GM23248 (cell line): Measurements from ENCODE around the genes SSX5, HDAC6, KCND1, FOXP3 and GAGE12C.

GRCh38 chrX:48196490-48196870, at the start of gene SSX5:
Gene SSX5, minus strand, starts transcription at chrX:48196795.
- RAMPAGE, long total RNA: no peak

GRCh38 chrX:48466753-48467908, 2.9 kb downstream of the SLC38A5 start:
- RAMPAGE, long total RNA: no peak

DNA sequence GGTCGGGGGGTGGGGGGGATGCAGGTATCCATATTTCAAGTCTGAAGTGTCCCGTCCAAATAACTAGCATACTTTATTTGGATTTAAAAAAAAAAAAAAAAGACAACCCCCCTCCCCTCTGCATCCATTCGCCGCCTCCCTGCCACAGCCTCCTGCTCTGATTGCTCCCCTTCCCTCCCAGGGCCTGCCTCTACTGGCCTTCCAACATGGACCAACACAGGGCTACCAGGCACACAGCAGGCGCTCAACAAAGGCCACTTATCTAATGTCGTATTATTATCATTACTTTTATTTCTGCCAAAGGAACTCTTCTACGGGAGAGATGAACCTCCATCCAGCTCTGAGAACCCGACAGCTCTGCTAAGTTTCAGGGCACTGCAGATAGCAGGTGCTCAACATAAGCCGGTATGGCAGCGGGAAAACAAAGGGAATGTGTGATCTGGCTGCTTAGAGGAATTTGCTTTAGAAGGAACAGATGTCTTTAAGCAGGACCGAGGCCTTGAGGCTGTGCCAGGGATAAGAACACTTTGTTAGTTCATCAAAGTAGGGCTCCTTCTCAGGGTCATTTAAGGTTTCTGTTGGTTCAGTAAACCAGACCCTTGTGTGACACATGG, 2.6 kb upstream of the SLC38A5 start:
- RAMPAGE, long total RNA: no peak

DNA sequence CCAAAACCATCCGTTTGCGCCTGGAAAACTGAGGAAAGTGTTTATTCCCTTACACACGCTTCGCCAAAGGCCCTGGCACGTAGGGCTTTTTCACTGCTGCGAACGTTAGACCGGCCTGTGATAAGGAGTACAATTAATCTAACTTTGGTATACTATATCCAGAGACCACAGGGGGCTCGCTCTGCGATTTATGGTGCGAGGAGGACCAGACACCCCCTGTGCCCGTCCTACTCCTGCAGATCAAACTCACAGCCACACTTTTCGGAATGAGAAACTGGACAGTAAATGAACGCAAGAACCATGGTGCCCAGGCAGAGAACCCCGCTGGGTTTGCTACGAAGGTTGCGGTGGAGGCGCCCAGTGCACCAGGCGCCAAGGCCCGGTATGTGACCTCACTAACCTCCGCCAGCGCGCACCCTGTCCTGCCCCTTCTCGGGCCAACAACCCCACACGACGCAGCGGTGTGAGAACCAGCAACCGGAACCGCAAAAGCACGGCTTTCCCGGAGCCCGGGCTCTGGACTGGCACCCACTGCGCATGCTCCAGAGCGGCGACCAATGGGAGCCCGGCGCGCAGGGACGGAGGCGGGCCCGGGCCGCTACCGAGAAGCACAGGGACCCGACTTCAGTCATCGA, 7.6 kb upstream of the WAS start:
- RAMPAGE, long total RNA: no peak

DNA sequence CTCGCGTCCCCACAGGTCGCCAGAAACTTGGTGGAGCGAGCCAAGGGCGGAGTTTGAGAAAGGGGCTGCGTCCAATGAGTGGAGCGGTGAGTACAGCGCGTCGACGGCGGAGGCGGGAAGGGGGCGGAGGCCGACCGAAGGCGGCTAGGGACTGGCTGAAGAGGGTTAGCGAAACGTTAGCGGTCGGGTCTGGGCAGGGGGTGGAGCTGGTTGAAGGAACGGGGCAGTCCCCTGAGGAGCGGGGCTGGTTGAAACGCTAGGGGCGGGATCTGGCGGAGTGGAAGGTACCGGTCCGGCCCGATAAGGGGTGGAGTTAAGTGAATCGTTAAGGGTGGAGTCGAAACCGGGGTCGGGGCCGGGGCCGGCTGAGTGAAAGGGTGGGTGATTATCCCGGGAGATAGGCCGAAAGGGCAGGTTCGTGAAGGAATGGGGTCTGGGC, at the start of gene HDAC6:
HDAC6 (plus strand) TSS at position 209 of the 439 bp plus-strand sequence.
- RAMPAGE, long total RNA: start-site peak on the plus strand centred at position 236 of the sequence, 233 bp wide, 40 and 38 reads in 2 replicates

- RAMPAGE, long total RNA: no peak
Measured at GRCh38 chrX:48802298-48803165, 665 bp downstream of the HDAC6 start.

GRCh38 chrX:48831176-48831590, 4.2 kb downstream of the PCSK1N start:
- RAMPAGE, long total RNA: no peak

DNA sequence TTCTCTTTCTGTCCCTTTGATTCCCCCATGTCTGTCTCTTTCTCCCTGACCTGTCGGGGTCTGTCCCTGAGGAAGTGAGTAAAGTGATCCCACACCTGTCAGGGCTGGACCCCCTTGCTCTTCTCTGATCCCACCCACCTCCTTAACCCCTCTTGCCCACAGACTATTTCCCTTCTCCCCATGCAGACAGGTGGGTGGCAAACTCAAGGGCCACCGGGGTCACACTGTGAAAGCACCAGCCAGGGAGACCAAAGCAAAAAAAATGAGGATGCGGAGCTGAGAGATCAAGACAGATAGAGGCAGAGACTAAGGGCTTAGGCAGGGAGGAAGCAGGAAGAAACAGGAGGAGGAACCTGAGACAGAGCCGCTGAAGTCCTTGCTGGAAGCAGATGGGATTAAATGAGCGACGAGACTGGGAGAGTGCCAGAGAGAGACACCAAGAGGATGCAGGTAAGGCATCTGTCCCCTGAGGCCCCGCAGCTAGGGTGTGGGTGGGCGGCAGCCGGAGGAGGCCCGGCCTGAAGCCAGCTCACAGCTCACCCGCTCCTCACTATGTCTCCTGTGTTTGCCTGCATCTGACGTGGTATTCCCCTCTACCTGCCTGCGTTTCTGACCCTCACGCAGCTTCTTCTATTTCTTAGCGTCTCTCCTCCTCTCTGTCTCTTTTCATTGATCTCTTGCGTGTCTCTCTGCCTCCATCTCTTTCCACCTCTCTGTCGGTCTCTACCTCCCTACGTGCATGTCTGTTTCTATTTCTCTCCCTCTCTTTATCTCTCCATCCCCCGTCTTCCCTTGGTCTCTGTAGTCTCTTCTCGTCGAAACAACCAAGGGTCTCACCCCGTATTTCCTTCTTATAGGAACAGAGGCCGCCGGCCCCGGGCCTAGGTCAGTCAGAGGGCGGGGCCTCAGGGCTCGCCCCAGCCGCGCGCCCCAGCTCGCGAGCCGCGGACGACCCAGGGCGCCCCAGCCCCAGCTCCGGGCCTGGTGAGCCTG, 7.0 kb downstream of the TIMM17B start:
- RAMPAGE, long total RNA: no peak

DNA sequence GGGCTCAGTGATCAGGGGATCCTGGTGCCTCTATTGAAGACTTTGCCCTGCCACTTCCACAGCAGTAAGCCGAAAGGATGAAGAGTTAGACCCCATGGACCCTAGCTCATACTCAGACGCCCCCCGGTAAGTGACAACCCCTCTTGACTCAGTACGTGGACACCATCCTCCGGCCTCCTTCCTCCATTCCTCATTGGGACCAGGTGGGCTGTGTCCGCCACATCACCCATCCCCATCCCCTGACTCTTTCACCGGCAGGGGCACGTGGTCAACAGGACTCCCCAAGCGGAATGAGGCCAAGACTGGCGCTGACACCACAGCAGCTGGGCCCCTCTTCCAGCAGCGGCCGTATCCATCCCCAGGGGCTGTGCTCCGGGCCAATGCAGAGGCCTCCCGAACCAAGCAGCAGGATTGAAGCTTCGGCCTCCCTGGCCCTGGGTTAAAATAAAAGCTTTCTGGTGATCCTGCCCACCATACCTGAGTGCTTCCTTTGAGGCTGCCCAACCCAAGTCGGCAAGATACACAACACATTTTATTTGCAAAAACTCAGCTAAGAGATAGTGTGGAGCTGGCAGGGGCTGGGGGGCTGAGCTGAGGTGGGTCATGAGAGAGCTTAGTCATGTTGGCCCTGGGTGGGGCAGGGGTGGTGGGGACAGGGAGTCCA, 5.1 kb downstream of the PQBP1 start:
- RAMPAGE, long total RNA: no peak

DNA sequence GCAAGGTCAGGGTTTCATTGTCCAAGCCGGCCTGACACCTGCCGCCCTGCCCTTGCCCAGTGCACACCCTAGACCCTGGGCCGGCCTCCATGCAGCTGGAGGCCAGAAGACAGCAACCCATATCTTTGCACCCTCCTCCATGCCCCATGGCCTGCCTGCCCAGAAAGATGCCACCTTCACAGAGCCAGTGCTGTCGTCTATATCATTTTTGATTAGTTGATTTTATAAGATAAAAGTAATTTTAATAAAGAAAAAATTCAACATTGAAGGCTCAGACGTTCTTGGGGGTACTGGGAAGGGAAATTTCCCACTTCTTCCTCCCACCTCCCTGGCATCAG, 3.6 kb upstream of the PIM2 start:
- RAMPAGE, long total RNA: no peak

DNA sequence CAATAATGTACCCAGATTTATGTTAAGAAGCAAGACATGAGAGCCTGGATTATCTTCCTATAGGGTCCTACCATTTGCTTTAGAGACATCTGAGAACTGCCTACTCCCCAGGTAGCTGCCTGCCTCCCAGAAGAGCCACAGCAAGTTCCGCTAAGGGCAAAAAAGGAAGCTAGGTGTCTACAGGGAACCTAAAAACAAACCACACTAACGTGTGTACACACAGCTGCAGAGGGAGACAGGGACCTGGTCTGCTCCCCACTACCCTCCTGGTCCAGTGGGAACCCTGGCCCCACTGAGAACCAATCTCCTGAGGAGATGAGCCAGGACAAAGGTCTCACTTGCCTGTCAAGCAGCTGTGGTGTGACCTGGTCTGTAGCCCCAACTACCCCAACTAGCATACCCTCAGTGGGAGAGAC, 17.6 kb downstream of the OTUD5 start:
- RAMPAGE, long total RNA: no peak

DNA sequence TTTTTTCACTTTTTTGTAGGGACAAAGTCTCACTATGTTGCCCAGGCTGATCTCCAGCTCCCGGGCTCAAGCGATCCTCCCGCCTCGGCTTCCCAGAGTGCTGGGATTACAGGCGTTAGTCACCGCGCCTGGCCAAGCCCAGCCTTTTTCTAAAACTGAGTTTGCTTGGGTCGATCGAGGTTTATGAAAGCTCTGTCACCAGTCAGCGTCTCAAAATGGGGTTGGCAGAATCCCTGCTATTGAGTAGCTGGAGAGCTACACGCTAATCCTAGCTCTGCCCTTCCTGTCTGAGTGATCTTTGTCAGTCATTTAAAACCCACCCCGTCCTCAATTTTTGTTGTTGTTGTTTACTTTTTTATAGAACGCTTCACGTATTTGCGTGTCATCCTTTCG, 1.4 kb upstream of the OTUD5 start:
- RAMPAGE, long total RNA: no peak

GRCh38 chrX:48970972-48971642, 537 bp downstream of the KCND1 start:
- RAMPAGE, long total RNA: no peak

DNA sequence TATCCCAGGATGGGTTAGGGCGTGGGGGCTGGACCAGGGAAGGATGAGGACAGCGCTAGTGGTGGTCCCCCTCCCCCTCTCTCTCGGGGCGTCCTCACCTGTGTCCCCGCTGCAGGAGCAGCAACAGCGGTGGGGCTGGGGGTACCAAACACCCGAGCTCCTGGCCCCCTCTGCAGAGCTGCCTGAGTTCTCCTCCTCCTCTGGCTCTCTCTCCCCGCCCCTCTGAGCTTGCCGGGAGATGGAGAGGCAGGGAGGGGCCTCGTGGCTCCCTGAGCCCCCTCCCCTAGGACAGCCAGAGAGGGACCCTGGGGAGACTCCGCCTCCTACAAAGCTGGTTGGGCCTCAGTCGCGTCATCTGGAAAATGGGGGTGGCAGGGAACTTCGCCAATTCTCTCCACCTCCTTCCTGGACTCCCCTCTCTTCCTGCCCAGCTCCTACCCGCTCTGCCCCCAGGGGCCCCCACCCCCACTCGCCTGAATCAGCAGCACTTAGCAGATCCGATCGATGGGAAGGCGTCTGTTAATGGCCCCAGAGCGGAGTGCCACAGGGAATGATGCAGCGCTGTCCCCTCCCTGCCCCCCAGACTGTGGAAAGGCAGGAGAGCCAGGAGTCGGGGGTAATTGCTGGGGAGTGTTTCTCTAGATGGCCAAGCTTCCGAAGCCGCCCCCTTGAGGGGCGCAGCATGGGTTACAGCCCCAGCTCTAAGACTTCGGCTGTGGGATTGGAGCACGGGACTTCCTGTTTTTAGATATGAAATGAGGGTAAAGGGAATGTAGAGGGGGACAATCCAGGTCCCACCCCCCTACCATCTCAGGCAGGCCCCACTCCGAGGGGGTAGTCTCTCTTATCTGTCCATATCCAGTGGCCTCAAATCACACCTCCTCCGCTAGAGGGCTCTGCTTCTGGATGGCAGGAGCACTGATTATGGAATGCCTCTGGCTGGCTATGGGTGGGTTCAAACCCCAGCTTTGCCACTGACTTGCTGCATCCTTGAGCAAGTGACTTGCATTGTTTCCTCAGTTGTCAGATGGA, at the start of gene KCND1:
KCND1 (minus strand) TSS at position 202 of the 1,032 bp plus-strand sequence.
- RAMPAGE, long total RNA: no peak

- RAMPAGE, long total RNA: no peak
Measured at GRCh38 chrX:49029816-49030262, 13.3 kb downstream of the TFE3 start.

DNA sequence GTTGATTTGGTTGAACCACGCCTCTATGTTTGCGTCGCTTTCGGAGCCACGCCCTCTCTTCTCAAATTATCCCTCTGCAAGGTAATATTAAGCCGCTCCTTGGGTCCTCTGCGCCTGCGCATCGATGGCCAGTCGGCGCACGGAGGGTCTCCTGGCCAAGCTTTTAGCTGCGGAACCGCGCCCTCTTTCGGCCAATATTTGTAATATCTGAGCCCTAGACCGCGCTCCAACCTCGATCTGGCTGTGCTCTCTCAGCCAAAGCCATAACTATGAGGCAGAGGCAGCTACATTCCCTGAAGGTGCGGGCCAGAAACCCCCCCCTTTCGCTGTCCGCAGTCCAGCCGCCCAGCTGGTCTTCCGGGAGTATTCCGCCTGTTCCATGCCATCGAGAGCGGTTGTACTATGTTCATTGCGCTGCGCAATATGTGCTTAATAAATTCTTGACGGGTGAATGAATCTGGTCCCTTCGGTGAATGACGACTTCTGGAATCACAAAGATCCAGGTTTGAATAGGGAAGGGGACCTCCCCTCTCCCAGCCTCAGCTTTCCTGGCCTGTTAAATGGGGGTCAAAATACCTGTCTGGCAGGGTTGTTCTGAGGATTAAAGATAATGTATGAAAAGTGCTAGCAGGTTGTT, 670 bp upstream of the TFE3 start:
- RAMPAGE, long total RNA: no peak

- RAMPAGE, long total RNA: no peak
Measured at GRCh38 chrX:49264419-49265091, at the start of gene FOXP3. Gene FOXP3, minus strand, starts transcription at chrX:49264710.

- RAMPAGE, long total RNA: no peak
Measured at GRCh38 chrX:49531944-49532263, at the start of gene GAGE12C. Gene GAGE12C, plus strand, starts transcription at chrX:49532177.

DNA sequence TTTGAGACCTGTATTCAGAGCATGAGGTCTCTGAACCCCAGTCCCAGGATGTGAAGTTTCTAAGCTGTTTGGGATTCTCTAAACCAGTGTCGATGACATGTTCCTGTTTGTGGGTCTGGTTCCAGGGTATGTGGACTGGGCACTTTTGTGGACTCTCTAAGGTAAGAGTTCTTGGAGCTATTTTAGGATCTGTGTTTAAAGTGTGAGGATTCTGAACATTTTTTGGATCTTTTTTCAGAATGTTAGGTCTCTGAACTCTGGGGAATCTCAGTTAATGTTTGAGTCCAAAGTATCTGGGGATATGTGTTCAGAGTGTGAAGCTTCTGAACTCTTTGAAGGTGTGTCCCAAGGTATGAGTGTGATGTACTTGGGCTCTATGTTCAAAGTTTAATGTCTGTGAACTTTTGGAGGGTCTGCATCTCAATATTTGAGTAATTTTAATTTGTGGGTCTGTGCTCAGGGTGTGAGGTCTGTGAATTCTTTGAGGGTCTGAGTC, 35.5 kb upstream of the PAGE4 start:
- RAMPAGE, long total RNA: no peak

DNA sequence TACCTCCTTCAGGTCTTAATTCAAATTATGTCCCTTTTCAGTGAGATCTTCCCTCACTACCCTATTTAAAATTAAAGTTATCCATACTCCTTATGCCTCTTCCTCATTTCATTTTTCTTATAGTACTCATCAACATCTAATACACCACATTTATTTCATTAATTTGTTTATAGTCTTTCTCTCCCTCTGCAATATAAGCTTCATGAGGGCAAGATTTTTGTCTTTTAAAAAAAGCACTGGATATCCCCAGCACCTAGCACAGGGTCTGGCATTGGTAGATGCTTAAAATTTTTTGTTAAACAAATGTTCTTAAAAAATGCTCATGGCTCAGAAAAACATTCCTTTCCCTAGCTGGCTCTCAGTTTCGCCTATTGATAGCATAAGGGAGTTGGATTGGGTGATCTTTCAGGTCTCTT, 94.4 kb upstream of the DGKK start:
- RAMPAGE, long total RNA: no peak